AG08470 (cell line): ENCODE data around the genes FAM43B and CDA.

- RRBS = 1% methylated on average over 21 of the region's 45 CpGs
Measured at GRCh38 chr1:20485150-20485478, 896 bp downstream of the CAMK2N1 start.

- RRBS = 5% methylated on average over 41 of the region's 54 CpGs
Measured at GRCh38 chr1:20552277-20552938, at the start of gene FAM43B. FAM43B (plus strand) TSS chr1:20552573.

GRCh38 chr1:20588599-20589254 lies at the start of gene CDA:
CDA (plus strand) TSS chr1:20589097.
- RRBS = no CpG with 5 or more reads among the region's 11 CpGs

GRCh38 chr1:20666786-20667207 lies 5.6 kb upstream of the DDOST start:
- RRBS = no CpG with 5 or more reads among the region's 1 CpG

DNA sequence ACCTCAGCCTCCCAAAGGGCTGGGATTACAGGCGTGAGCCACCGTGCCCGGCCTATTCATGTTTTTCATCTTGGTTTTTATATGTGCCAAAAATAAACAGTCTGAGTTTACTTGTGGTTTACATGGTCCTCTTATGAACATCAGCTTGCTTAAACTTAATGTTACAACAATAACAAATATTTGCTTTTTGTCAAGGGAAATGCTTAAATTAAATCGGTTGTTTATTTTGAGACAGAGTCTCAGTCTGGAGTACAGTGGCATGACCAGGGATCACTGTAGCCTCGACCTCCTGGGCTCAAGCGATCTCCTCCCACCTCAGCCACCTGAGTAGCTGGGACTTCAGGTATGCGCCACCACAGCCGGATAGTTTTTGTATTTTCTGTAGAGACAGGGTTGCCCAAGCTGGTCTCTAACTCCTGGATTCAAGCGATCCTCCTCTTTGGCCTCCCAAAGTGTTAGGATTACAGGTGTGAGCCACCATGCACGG lies 2.3 kb downstream of the HP1BP3 start:
- RRBS = no CpG with 5 or more reads among the region's 10 CpGs

DNA sequence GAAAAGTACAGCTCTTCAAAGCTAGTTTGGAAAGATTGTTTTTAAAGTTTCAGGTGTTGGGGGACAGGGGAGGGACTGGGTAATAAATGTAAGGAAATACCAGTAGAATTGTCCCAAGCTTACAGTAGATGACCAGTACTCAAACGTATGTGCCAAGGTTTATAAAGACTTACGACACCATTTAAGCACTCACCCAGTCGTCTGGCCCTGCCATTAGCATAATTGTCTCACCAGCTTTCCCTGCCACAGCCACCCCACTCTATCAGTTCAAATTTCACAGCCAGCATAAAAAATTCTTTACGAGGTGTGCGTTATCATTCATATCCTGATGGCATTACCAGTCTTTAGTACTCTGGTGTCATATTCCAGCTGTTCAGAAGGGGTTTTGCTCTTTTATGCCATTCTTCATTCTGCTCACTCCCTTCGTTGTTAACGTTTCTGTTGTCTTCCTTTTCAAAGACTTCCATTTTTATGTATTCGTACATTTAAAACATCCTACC lies 855 bp upstream of the HP1BP3 start:
- RRBS = no CpG with 5 or more reads among the region's 8 CpGs

DNA sequence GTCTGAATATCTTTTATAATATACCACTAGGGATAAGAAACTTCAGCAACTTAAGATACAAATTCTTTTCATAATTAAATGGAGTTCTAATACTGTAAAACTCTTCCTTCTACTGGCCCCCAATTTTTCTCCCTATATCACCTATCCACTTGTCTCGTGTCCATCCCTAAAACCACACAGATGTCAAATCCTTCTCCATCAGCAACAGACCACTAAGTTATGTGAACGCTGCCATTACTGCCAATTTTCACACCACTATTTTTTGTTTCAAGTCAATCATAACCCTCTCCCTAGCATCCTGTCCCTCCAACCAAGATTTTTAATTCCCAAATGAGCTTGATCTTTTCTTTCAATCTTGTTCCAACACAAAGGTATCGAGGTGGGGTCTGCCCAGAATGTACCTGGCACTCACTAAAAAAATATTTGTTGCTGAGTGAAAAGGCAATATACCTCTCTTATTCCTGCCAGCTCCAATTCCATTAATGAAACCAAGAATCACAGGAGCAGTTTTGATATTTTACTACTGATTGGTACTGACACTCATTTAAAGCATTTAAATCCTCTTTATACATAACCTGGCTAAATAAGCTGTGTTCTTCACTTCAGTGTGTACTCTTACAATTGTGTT lies 190.8 kb downstream of the EIF4G3 start:
- RRBS = no CpG with 5 or more reads among the region's 3 CpGs

GRCh38 chr1:21174582-21175342 lies 1.9 kb downstream of the EIF4G3 start:
- RRBS = no CpG with 5 or more reads among the region's 13 CpGs

DNA sequence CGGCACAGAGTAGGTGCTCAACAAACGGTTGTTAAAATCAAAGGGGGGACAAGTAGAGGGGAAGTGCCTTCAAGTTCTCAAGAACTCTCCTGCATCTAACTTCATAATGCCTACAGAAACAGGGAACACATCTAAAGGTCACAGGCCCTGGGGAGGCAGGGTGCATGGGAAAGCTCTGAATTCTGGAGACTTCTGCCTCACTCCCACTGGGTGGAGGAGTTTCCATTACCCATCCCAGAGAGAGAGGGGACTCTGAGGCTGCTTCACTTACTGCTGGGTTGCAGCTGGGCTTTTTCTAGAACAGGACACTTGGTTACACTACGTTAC lies 2.4 kb upstream of the ECE1 start:
- RRBS = no CpG with 5 or more reads among the region's 3 CpGs

GRCh38 chr1:21292984-21294162 lies 3.1 kb upstream of the ECE1 start:
- RRBS = no CpG with 5 or more reads among the region's 26 CpGs

DNA sequence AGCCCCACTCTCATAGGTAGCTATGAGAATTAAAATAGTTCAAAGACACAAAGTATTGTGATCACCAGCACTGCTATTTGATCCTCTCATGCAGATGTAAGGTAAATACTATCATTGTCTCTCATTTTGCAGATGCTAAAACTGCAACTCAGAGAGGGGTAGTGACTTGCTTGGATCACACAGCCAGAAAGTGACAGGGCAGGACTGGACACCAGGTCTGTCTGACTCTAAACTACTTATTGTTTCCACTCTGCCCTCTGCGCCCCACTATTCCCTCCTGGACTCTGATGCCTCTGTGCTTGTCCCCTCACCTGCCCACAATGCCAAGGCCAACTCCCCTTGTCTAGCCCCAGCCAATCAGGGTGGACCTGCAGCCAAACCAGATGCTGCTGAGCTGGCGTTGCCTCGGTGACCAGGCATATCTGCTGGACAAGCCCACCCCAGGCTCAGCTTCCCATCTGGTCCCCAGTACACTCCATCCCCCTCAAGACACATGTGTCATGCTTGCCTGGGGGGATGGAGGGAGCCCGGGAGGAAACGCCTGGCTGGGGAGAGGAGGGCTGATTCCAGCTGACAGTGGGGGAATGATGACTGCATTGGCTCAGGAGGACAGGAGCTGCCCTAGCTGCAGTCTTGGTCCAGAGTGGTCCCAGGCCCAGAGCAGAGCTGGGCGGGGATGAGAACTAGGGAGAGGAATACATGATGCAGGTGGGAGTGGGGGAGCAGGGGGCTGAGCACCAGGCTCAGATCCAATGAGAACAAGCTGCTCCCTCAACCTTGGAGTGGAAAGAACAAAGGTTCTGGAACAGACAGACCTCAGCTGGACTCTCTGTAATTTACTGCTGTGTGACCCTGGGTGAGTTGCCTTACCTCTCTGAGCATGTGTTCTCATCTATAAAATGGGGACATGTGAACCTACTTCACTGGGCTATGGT lies 22.9 kb upstream of the ECE1 start:
- RRBS = no CpG with 5 or more reads among the region's 6 CpGs

- RRBS = 20% methylated on average over 1 of the region's 16 CpGs
Measured at GRCh38 chr1:21319301-21320040, 29.2 kb upstream of the ECE1 start.

GRCh38 chr1:21332607-21333346 lies 42.5 kb upstream of the ECE1 start:
- RRBS = no CpG with 5 or more reads among the region's 10 CpGs

DNA sequence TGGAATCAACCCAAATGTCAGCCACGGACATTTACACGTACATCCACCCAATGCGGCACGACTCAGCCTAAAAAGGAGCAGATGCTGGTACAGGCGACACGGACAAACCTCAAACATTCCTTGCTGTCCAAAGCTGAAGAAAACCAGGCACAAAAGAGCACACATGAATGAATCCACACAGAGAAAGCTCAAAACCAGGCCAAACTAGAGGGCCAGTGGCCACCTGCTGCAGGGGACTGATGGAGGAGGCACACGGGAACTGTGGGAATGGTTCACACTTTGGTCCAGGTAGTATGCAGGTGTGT lies 46.9 kb upstream of the ECE1 start:
- RRBS = no CpG with 5 or more reads among the region's 7 CpGs

DNA sequence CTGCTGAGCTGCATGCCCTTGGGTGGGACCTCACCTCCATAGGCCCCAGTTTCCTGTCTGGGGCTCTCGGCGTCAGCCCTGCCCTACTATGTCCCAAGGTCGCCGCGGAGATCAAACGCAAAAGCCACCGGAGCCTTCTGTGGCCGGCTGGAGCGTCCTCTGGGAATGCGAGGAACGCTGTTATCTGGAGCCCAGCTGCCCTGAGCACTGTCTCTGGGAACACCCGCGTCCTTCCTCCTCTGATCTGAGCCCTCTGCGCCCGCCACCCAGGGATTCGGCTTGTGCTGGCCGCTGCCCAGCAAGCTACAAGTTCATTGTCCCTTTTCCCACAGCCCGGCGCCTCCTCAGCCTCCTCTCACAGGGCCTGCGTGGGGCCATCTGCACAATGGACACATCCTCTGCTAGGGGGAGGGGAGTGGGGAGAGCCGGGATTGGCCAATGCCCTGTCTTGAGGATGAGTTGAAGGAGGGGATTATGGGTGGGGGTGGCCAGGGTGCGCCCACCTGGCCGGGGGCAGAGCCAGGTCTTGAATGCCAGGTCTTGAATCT lies 29.1 kb downstream of the ALPL start:
- RRBS = 46% methylated on average over 3 of the region's 23 CpGs

- RRBS = no CpG with 5 or more reads among the region's 8 CpGs
Measured at GRCh38 chr1:21570189-21570498, 60.9 kb downstream of the ALPL start.

DNA sequence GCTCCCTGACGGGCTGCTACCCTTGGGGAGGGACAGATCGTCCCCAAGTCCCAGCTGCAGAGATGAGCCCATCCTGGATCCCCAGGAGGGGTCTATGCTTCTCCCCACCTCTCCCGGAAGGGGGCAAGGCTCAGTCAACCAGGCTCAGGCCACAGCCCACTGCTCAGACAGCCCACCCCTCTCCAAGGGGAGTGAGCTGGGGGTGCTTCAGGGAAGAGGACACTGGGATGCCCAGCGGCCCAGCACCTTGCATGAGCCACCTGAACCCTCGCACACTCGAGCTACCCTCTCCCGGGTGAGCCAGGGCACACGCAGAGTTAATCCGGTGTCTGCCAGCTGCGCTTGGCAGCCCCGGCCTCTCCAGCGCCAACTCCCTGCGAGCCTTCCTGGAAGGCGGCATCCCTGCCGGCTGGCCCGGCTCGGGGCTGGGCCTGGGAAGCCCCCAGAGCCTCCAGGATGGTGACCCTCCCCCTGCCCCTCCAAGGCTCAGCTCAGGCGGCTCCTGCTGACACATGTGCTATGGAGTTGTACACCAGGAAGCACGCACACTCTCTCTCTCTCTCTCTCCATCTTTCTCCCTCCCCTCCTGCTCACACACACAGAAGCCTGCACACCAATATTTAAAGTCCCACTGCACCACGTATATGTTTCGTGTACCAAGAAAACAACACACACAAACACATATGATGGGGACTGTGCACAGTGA lies 48.7 kb downstream of the RAP1GAP start:
- RRBS = 5% methylated on average over 5 of the region's 21 CpGs

GRCh38 chr1:21676229-21676714 lies 7.1 kb upstream of the RAP1GAP start:
- RRBS = no CpG with 5 or more reads among the region's 8 CpGs

DNA sequence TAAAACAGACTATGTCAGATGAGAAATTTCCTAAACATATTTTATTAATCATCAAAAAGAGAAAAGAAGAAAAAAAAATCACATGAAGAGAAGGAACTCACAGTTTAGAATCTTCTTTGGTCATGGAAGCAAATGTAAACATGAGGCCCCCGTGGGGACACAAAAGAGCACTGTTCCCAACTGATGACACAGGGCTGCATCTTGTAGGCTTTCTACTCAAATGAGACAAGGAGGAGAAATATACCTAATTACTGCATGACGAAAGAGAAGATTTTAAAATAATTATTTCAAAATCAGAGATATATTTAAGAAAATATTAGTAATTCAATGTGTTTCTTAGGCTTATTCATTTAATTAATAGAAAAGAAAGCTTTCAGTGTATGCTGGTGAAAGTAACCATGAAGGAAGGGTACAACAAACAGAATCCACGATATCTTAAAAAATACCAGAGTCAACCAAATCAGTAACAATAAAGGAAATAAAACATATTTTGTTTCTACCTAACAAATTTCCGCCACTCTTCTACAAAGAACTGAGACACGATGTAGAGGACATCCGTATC lies 36.5 kb upstream of the RAP1GAP start:
- RRBS = no CpG with 5 or more reads among the region's 6 CpGs

GRCh38 chr1:21725813-21726843 lies 56.8 kb downstream of the USP48 start:
- RRBS = no CpG with 5 or more reads among the region's 3 CpGs